Vagina (tissue), 1 donor: ENCODE data around the genes PLAAT4 and ZFTA.

GRCh38 chr11:62557186-62557426 lies 10.5 kb upstream of the AHNAK start:
- PRO-cap, result no peak
- RAMPAGE, long total RNA, result no peak

GRCh38 chr11:62572247-62572960 lies 1.3 kb downstream of the EEF1G start:
- PRO-cap, result no peak
- RAMPAGE, long total RNA, result no peak

GRCh38 chr11:62600537-62600890 lies 1.2 kb downstream of the MTA2 start:
- PRO-cap, result no peak
- RAMPAGE, long total RNA, result start-site peak on the minus strand at chr11:62600634-62600682, 39 reads

GRCh38 chr11:62665372-62666183 lies 466 bp downstream of the CSKMT start:
- PRO-cap, result bidirectional peak, plus-strand start at chr11:62665859, minus-strand start at chr11:62665875
- RAMPAGE, long total RNA, result start-site peak on the plus strand at chr11:62665428-62665452, 83 reads

GRCh38 chr11:62678223-62678462 lies 730 bp downstream of the UBXN1 start:
- PRO-cap, result no peak
- RAMPAGE, long total RNA, result start-site peak on the minus strand at chr11:62678391-62678403, 91 reads

GRCh38 chr11:62687563-62688529 lies 1.5 kb downstream of the LRRN4CL start:
- PRO-cap, result bidirectional peak, plus-strand start at chr11:62688359, minus-strand start at chr11:62688232
- RAMPAGE, long total RNA, result no peak

DNA sequence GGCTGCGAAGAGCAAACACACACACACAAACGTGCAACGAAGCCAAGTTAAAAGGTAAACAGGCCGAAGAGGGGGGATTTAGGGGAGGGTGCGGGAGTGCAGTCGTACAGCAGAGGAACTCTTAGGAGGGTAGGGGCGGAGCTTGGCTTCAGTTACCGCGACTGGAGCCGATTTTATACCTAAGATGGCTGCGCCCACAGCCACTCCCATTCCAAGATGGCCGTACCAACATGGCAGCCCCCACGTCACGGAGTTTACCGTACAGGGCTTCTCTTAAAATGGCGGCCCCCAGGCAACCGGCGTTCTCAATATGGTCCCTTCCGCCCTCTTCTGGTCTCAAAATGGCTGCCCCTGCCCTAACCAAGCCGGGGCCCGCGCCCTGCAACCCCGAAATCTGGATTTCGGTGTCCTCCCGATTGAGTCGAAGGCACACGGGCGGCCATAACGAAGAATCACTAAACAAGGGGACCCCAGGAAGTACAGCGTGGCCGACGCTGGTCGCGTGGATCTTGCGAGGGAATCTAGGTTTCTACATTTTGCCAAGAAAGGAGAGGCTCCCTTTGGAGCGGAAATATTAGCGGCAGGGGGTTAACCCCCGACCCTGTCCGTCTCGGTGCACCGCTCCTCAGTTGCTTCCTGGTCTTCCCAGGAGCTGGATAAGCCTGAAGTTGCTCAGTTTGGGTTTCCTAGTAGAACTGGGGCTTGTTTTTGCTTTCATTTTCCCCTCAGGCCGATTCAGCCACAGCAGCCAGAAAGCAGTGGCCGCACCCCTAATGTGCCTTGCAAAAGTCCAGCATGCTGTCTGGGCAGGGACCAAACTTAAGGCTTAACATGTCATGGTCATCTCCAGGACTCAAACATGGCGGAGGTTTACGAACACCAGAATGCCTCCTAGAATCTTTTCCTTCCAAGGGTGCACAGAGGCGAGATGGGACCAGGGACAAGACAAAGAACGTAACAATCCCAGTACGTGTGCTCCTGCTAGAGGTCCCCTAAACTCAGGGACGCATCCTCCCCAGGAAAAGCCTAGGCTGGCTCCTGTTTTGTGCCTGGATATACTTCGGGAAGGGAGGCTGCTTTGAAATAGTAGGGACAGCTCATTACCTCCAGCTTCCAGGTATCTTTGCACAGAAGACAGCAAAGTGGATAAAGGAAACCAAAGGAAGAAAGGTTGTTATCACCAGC lies 2.3 kb downstream of the GNG3 start:
- PRO-cap, result bidirectional peak, plus-strand start at position 302 of the sequence, minus-strand start at position 123 of the sequence; bidirectional peak, plus-strand start at position 628 of the sequence, minus-strand start at position 334 of the sequence
- RAMPAGE, long total RNA, result no peak

GRCh38 chr11:62841174-62841924 lies 2.0 kb upstream of the WDR74 start:
- PRO-cap, result unidirectional peak, minus-strand start at chr11:62841577
- RAMPAGE, long total RNA, result start-site peak on the minus strand at chr11:62841808-62841813, 1,403 reads

DNA sequence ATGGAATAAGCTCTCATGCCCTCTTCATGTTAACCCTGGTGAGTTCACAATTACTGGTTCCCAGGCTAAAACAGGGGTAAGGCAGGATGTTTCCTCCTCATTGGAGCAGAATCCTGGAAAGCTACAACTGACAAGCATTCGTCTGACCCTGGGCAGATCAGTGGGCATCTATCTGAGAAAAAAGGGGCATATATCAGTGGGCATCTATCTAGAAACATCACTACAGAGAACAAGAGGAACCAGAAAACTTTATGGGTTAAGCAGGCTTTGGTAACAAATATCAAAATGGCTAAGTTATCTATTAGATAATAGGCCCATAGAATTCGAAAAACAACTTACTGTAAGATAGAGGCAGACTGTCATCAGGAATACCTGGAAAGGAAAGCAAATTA lies 14.8 kb upstream of the WDR74 start:
- PRO-cap, result no peak
- RAMPAGE, long total RNA, result no peak

DNA sequence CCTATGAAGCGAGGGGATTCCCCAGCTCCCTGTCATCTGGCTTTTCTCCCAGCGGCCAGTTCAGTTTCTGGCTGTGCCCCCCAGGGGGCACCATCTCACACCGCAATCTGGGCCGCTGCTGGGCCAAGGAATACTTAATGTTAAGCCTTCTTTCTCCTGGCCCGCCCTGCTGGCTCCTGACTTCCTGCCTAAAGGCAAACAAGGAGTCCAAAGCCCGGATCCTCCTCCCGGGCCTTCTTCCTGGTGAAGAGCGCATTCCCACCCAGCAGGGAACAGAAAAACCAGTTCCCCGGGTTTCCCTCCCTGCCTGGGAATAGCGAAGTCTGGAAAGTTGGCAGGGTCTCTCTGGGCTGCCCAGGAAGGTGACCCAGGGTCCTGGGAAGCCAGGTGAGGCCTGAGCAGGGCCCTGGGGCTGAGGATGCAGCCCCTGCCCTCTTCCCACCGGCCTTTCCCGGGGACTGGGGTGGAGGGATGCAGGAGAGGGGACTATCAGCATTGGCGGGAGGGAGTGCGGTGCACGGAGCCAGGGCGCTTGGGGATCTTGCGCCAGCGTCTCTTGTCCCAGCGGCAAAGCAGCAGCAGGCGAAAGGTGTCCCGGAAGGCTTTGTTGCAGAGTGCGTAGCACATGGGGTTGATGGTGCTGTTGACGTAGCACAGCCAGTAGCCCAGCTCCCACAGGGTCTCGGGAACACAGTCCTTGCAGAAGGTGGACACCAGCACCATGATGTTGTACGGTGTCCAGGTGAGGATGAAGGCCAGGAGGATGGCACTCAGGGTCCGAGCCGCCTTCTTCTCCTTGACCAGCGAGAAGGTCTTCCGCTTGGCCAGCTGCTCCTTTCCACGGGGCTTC lies 11.7 kb downstream of the CHRM1 start:
- PRO-cap, result no peak
- RAMPAGE, long total RNA, result no peak

GRCh38 chr11:63023624-63024483 lies 8.2 kb upstream of the SLC22A8 start:
- PRO-cap, result no peak
- RAMPAGE, long total RNA, result no peak

- PRO-cap, result no peak
- RAMPAGE, long total RNA, result no peak
Observed at GRCh38 chr11:63491593-63492084, 672 bp upstream of the PLAAT5 start.

DNA sequence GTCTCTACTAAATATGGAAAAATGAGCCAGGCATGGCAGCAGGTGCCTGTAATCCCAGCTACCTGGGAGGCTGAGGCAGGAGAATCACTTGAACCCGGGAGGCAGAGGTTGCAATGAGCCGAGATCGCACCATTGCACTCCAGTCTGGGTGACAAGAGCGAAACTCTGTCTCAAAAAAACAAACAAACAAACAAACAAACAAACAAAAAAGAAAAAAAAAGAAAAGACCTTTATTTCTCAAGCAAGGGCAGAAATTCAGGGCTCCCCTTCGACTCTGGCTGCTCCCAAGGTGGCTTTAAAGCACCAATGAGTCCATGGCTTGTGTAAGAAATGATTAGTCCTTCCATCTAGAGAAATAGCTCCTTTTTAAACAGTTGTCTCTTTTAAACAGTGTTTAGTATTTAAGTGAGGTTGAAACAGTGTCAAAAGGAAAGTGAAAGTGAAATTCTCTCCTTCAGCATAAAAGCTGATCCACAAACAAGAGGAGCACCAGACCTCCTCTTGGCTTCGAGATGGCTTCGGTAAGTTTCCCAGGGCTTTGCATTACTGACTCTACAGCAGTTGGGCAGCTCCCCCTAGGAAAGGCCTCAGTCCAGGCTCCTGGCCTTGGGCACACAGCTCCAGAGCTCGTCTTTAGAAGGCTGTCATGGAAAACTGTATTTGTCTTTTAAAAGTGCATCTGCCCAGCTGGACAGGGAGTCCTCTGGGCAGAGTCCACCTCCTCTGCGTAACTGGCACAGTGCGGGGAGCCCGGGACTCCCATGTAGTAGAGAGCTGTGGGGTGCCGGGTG lies at the start of gene PLAAT4:
PLAAT4 (plus strand) TSS at position 452 of the 791 bp plus-strand sequence.
- PRO-cap, result unidirectional peak, plus-strand start at position 489 of the sequence
- RAMPAGE, long total RNA, result start-site peak on the plus strand centred at position 481 of the sequence, 17 bp wide, 29 reads

- PRO-cap, result no peak
- RAMPAGE, long total RNA, result no peak
Observed at GRCh38 chr11:63572254-63572755, 9.1 kb upstream of the PLAAT2 start.

GRCh38 chr11:63575417-63575680 lies 12.2 kb upstream of the PLAAT2 start:
- PRO-cap, result no peak
- RAMPAGE, long total RNA, result no peak

DNA sequence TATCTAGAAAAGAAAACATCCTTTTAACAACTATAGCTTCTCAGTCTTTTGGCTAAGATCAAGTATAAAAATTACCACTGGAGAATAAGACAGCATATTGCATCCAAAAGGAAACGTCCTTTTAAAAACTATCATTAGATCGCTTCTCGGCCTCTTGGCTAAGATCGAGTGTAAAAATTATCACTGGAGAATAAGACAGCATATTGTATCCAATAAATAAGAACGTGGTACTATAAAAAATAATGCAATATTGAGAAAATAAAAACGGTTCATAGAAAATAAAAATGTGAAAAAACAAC lies 14.4 kb upstream of the PLAAT2 start:
- PRO-cap, result no peak
- RAMPAGE, long total RNA, result no peak

DNA sequence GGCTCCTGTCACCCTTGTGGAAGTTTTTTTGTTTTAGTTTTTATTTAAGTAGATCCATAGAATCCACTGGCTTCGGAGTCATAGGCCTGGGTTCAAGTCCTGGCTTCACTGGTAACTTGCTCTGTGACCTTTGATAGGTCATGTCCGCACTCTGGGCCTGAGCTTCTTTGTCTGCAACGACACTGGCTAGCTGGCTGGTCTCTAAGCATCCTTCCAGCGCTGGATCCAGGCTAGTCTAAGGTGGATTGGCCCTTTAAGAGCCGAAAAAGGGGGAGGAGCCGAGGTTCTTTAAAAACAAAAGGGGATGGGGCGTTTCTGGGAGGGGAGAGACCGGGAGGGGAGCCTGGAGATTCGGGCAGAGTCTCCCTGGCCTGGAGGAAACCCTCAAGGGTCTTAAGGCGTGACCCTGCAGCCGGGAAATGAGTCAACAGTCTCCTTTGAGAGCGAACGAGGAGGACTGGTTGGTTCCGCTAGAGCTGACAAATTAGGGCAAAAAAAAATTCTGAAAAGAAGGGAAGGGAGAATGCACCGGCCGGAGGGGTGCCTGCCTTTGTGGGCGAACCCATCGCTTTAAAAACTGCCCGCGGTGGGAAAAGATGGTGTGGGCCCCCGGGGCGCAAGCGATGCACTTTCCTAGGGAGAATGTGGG lies 1.1 kb downstream of the ZFTA start:
- PRO-cap, result bidirectional peak, plus-strand start at position 325 of the sequence, minus-strand start at position 227 of the sequence
- RAMPAGE, long total RNA, result no peak

DNA sequence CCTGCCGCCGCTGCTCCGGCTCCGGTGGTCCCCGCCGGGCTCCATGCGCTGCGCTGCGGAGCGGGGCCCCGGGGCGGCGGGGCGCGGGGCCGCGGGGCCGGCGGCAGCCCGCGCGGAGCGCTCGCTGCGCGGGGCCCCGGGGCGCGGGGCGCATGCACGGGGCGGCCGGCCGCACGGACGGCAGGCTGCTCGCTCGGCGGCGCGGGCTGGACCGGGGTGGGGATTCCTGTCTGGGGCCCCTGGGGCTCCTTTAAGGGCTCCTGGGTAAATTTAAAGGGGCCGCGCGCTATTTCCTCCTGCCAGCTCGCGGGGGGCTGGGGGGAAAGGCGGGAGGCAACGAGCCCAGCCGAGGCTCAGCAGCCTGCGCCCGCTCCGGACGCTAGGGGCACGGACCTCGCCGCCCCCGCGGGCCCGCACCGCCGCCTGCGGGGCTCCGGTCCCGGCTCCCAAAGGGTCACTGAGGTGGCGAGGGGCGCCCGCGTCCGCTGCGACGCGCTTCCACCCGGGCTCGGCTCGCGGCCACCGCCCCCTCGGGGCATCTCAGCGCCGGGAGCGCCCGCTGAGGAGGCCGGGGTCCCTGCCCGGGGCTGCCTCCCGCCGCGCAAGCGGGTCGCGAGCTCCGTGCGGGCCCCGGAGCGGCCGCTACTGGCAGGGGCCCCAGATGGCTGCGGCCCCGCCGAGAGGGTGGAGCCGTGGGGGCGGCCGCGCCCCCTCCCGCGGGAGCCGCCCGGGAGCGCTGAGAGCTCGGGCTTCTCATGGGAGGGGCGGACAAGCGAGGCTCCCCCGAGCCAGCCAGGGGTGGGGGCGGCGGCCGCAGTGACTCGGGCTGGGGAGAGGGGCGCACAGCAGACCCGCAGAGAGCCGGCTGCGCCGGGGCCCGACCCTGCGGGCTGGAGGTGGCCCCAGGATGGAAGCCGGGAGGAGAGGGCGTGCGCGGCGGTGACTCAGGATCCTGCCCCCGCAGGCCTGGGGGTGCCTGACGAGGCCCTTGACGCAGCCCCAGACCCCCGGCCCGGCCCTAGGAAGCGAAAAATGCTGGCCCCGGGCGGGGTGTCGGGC lies at the start of gene ZFTA:
ZFTA (minus strand) TSS at position 198 of the 1,059 bp plus-strand sequence.
- PRO-cap, result bidirectional peak, plus-strand start at position 302 of the sequence, minus-strand start at position 208 of the sequence; bidirectional peak, plus-strand start at position 719 of the sequence, minus-strand start at position 647 of the sequence; bidirectional peak, plus-strand start at position 950 of the sequence, minus-strand start at position 896 of the sequence
- RAMPAGE, long total RNA, result no peak

GRCh38 chr11:63817776-63818359 lies 4.6 kb downstream of the SPINDOC start:
- PRO-cap, result no peak
- RAMPAGE, long total RNA, result no peak

GRCh38 chr11:63842514-63843681 lies 4.0 kb downstream of the MARK2 start:
- PRO-cap, result no peak
- RAMPAGE, long total RNA, result start-site peak on the plus strand at chr11:63842861-63843766, 13 reads